PFSK-1 (cell line): ENCODE measurements around a stretch of chr9.

DNA sequence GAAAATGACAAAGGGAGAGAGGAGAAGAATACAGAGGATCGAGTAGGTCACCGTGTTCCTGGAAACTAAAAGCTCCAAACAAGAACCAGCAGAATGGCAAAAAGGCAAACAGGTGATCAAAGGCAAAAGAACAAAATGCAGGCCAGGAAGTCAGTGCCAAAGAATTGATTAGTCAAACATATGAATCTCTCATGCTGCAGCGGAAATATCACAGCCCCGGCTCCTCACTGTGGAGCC, 155.9 kb downstream of the CRB2 start:
- RRBS: 80% methylated on average over 1 of the region's 4 CpGs

- RRBS: no CpG with 5 or more reads among the region's 5 CpGs
Observed at GRCh38 chr9:124137718-124138087, 120.0 kb upstream of the NEK6 start.

DNA sequence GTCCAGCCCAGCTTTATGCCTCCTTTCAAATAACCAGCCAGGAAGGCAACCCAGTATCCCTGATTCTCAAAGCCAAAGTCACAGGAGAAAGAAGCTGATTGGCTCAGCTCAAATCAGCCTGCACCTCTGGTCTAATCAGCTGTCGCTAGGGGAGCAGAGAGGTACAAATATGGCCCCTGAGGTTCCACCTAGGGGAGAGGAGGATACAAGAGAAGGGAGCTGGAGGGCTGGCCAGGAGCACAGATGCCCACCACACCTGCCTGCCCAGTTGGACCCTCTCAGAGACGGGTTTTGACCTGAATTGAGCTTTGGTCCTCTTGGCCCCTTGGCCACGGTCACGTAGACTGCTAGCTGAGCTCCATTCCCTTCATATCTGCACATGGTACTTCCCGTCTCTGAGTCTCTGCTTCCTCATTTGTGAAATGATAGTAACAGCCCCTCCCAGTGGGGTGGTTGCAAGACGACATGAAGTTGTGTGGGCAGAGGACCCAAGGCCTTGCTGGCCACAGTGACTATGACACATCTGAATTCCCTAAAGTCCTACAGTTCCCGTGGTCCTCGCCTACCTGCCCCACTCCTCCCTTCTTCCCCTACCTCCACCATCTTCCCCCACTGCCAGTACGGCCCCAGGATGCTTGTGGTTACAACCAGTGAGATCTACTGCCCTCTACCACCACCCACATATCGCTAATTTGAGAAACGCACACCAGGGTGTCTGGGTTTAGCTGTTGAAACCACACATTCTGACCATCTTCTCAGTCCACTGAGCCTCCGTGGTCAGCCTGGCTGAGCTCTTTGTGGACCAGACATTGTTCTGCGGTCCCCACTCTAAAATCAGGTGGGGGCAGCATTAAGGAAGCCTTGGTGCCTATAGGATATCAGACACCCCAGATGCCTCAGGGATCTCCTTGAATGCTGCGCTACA, 60.4 kb upstream of the NEK6 start:
- RRBS: no CpG with 5 or more reads among the region's 14 CpGs

DNA sequence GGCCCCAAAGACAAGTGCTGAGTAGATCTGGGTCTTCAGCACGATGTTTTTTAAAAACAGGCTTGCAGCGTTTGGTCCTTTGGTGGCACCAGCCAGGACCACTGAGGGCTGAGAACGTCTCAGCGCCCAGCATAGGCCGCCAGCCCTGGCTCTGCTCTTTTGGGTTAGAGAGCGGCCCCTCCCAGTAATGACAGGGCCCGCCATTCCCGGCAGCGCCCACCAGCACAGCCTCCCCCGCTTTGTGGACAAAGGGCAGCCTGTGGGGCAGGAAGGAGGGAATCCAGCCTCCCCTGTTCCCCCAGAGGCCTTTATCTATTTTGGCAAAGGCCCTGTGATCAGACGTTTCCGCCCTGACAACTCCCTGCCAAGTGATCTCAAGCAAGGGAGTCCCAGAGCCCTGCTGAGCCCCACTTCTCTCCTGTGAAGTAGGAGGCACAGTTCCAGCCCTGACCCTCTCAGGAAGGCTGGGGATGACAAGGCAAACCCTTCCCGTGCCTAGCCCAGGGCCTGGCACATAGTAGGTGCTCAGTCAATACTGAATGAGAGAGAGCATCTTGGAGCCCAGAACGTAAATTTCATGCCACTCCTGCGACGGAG, 25.1 kb downstream of the NEK6 start:
- RRBS: no CpG with 5 or more reads among the region's 16 CpGs

- RRBS: no CpG with 5 or more reads among the region's 8 CpGs
Observed at GRCh38 chr9:124384271-124385030, 30.8 kb downstream of the PSMB7 start.

DNA sequence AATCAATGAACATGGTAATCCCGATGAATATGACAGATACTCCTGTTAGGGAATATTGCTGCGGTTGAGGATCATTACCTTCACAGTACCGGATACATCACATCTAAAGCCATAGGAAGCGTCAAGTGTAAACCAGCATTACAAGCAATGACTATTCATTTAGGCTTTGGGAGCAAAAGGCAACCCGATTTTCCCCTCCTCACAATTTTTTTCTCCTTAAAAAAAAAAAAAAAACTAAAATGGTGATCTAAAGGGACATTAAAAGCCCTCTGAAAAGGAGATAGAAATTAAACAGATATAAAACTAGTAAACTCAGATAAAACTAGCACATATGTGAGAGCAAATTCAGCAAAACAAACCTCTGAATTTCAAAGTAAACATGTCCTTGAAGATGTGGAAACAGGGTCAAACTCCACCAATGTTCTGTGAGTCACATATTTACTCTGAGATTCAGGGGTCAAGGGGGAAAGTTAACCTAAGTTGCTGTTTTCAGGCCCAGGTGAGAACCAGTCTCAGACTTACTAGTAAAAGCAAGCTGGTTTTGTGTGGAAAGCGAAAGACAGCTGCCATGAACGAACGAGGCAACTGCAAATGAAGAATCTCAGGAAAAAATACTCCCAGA, 29.2 kb downstream of the PSMB7 start:
- RRBS: no CpG with 5 or more reads among the region's 8 CpGs

- RRBS: 14% methylated on average over 3 of the region's 23 CpGs
Observed at GRCh38 chr9:124477309-124477755, 27.1 kb downstream of the ADGRD2 start.

DNA sequence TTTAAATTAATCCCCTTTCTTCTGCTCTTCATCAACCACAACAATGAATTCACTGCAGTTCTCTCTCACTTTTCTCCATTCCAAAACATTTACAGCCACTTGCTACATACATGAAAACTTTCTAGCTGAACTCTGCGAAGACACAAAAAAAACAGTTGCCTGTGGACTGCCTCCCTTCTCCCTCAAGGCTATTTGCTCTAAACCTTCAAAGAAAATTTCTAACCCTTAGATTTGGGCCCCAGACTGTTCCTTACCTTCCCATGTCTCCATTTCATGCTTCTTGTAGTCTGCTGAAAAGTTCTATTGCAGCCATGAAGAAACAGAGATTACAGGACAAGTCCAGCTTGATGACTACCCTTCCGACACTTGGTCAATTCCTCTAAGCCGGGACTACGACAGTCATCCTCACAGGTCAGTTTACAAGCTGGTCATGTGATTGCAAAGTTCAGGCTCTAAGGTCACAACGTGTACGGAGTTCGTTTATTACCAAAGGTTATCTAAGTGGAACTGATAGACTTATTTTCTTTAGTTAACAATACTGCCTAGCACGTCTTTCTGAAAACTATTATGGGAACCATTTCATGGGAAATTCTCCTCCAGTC, 88.4 kb upstream of the NR5A1 start:
- RRBS: no CpG with 5 or more reads among the region's 8 CpGs

GRCh38 chr9:124711344-124712274, 59.5 kb downstream of the NR6A1 start:
- RRBS: no CpG with 5 or more reads among the region's 4 CpGs

- RRBS: no CpG with 5 or more reads among the region's 6 CpGs
Observed at GRCh38 chr9:124720832-124721719, 50.0 kb downstream of the NR6A1 start.

GRCh38 chr9:124723212-124723724, 47.8 kb downstream of the NR6A1 start:
- RRBS: no CpG with 5 or more reads among the region's 3 CpGs

DNA sequence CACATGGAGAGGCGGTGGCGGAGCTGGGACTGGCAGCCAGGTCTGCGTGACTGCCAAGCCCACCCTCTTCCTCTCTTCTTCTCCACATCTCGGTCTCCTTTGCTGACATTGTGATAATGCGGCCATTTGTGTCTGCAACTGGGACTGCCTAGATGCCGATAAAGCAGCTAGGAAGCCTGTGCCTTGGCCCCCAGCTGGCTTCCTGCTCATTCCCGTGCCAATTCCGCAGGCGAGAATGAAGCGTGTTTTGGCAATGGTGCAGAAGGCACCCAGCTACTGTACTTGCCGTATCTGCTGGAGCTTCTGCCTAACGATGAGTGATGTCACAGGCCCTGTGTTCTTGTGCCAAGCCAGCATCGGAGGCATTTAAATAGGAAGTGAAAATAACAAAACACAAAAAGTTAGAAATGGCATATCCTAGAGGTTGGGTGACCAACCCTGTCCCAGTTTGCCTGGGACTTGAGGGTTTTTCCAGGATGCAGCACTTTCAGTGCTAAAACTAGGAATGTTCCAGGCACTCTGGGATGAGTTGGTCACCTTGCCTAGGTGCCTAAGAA, 23.6 kb downstream of the OLFML2A start:
- RRBS: no CpG with 5 or more reads among the region's 13 CpGs

DNA sequence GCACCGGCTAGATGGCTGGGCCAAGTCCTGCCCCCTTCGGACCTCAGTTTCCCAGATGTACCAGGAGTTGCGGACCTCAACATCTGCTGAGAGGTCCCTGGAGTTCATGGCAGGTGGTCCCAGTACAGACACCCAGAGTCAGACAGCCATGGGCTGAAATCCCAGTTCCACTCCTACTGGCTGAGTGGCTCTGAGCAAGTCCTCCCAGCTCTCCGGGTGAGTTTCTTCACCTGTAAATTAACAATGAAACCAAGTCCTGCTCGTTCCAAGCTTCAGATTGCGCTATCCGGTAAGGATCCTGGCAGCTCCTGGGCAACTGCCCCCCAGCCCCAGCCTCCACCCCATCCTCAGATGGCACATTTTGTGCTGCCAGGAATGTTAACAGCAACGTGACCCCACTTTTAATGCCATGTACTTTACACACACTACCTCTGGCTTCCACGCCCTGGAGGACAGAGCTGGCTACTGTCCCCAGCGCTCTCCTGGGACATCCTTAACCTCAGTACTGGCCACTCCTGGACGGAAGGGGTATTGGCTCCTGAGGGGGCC, 727 bp upstream of the WDR38 start:
- RRBS: 56% methylated on average over 3 of the region's 11 CpGs

GRCh38 chr9:124894100-124894668, 32.3 kb downstream of the ARPC5L start:
- RRBS: no CpG with 5 or more reads among the region's 6 CpGs

- RRBS: no CpG with 5 or more reads among the region's 3 CpGs
Observed at GRCh38 chr9:124920983-124921683, 19.8 kb downstream of the GOLGA1 start.

DNA sequence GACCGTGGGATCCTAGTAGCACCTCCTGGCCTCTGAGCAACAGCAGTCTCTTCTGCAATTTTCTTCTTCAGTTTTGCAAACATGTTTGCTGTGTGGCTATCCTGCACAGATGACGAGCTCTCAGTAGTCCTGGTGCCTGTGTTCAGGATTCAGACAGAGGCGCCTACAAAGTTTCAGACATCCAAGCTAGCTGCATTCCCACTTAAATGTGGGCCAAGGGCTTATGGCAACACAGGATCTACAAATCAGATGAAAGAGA, 2.3 kb downstream of the GOLGA1 start:
- RRBS: no CpG with 5 or more reads among the region's 3 CpGs

- RRBS: 1% methylated on average over 7 of the region's 20 CpGs
Observed at GRCh38 chr9:124940094-124940883, 594 bp downstream of the GOLGA1 start.

GRCh38 chr9:124947758-124948269, 6.9 kb upstream of the GOLGA1 start:
- RRBS: no CpG with 5 or more reads among the region's 4 CpGs

- RRBS: no CpG with 5 or more reads among the region's 12 CpGs
Observed at GRCh38 chr9:125236178-125237505, 4.5 kb downstream of the HSPA5 start.

GRCh38 chr9:125336160-125337176, 74.8 kb downstream of the GAPVD1 start:
- RRBS: no CpG with 5 or more reads among the region's 7 CpGs